ENCODE measurements around a stretch of chr7.

DNA sequence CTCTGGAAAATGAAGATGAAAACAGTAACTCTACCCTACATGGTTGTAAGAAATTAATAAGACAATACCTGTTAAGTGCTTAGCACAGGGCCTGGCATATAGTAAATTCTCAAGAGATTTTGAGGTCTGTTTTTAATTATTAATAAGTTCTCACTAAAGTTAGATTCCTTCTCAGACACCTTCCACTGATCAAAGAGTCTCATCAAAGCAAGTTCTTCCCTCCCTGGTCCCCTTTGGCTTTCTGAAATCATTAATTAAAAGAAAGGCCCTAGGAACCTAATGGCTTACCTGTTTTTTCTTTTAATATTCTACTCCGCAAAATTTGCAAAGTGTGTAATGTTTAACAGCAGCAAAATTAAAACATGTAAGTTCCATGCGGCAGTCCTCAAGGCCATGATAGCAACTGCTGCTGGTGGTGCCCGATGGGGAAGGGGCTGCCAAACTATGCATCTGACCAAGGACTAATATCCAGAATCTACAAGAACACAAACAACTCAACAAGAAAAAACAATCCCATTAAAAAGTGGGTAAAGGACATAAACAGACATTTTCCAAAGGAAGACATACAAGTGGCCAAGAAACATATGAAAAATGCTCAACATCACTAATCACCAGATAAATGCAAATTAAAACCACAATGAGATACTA lies 4.7 kb downstream of the TMEM140 start:
- PRO-cap, result no peak
- RAMPAGE, long total RNA, 4 experiments, result no peak in any of the 4 experiments

DNA sequence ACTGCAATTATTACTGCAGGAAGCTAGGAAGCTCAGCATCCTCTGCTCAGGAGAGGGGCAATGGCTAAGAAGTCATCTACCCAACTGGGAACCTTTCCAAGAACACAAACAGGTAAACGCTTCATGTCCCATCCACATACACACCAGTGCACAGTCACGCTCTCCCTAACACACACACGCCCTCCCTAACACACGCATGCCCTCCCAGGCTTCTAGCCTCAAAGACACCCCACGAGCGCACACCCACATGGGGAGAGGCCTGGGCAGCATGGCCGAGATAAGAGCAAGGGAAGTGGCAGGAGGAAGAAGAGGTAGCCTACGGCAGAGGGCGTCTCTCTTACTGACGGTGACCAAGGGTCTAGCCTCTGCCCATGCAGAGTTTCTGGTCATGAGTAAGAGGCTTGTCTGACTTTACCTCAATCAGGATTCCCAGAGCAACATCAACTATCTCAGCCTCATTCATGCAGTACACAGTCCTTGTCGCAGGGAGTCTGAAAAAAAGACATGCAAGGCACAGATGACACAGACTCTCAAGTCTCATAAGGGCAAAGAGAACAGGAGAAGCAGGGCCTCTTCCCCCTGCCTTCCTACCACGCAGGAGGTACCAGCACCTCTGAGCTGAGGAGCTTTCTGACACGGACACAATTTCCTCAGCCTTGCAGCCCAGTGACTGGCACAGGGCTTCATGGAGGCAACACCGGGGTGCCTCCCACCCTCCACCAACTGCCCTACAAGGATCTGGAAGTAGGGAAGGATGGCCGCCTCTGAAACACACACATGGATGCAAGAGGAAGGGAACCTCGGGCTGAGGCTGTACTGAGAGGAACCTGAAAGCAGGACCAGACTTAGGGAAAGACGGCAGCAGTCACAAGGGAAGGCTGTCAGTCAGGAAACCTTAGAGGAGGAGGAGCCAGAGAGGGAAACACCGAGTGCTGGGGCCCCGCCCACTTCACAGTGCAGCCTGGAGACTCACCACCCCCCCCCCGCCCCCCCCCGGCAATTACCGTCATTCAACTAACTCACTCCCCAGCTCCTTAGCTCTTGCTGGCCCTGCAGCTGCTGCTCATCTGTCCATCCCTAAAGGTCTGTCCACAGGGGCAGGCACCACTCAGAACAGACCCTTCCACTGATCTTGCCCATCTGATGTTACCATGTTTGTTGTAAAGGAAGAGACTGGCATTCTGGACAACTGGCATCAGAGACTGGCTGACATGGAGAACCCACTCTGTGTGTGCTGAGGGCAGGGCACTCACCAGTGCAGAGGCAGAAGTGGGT lies 2.8 kb downstream of the CYREN start:
- PRO-cap, result no peak
- RAMPAGE, long total RNA, 4 experiments, result no peak in any of the 4 experiments

DNA sequence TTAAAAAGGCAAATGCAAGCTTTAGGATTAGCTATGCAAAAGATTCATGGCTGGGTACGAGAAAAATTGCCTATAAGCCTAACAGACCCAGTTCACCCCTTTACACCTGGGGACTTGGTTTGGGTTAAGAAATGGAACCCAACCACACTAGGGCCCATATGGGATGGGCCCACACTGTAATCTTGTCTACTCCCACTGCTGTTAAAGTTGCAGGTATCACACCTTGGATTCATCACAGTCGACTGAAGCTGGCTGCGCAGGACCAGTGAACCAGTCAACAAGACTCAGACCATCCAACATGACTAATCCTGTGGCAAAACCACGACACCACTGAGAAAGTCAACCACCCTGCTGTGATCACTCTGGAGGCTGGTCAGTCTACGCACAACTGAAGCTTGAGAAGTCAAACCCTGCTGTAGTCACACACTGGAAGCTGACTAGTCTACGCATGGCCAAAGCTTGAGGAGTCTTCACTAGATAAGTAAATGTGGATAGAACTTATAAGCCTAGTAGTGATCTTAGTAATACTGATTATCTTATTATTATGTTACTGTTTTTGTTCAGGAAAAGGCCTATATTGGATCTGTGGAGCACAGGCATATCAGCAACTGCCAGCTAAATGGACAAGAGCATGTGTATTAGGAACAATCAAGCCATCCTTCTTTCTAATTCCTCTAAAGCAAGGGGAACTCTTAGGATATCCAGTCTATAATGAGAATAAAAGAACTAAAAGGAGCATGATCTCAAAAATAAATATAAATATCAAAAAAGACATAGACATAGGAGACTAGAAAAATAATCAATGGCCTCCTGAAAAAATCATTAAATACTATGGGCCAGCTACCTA lies 9.7 kb upstream of the CYREN start:
- PRO-cap, result no peak
- RAMPAGE, long total RNA, 4 experiments, result no peak in any of the 4 experiments

DNA sequence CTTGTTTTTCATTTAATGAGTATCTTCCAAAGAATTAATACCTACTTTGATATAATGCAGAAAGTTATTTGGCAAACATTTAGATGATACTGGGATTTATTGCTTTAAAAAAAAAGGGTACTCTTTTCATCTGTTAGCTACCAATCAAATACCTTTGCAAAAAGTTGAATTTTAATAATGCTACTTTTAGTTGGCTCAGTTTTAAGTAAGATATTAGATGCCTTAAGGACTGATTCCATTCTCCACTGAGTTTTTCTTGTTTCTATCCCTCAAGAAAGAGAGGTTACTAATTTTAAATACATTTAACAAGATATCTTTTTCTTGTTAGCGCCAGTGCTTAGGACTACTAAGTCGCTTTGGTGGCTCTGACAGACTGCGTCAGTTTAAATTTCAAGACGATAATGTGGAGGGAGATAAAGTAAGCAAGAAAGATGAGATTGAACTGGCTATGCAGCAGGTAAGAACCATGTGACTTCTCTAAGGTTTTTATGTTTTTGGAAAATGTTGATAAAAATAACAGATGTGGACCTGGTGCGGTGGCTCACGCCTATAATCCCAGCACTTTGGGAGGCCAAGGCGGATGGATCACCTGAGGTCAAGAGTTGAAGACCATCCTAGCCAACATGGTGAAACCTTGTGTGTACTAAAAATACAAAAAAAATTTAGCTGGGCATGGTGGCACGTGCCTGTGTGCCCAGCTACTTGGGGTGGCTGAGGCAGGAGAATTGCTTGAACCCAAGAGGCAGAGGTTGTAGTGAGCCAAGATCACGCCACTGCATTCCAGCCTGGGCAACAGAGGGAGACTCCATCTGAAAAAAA lies 24.5 kb upstream of the STMP1 start:
- PRO-cap, result no peak
- RAMPAGE, long total RNA, 4 experiments, result no peak in any of the 4 experiments

DNA sequence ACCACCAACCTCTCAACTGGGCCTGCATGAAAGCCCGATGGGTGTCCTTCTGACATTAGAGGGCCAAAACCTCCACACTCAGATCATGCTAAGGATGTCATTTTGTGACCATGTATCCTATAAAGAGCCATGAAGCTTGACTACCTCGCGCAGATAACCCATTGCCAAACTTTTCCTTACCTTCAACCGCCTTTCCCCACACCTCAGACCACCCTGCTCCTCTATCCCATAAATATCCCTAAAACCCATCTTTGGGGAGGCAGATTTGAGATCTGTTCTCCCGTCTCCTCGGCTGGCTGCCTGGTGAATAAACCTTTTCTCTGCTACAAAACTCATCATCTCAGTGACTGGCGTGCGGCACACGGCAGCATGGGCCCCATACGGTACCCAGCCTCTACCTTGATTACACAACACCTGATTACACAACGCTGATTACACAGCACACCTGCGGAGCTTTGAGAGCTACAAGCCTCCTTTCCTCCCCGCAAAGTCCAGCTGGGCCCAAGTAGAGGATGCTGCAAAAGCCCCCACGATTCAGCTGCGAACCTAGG lies 633 bp upstream of the STMP1 start:
- PRO-cap, result no peak
- RAMPAGE, long total RNA, 4 experiments, result no peak in any of the 4 experiments

- PRO-cap, result no peak
- RAMPAGE, long total RNA, 4 experiments, result no peak in any of the 4 experiments
Measured at GRCh38 chr7:135841849-135842048, 93.1 kb upstream of the FAM180A start.

GRCh38 chr7:135927116-135927685 lies 50.0 kb downstream of the MTPN start:
- PRO-cap, result no peak
- RAMPAGE, long total RNA, 4 experiments, result no peak in any of the 4 experiments

- PRO-cap, result no peak
- RAMPAGE, long total RNA, 4 experiments, result no peak in any of the 4 experiments
Measured at GRCh38 chr7:135927686-135928634, 49.2 kb downstream of the MTPN start.

DNA sequence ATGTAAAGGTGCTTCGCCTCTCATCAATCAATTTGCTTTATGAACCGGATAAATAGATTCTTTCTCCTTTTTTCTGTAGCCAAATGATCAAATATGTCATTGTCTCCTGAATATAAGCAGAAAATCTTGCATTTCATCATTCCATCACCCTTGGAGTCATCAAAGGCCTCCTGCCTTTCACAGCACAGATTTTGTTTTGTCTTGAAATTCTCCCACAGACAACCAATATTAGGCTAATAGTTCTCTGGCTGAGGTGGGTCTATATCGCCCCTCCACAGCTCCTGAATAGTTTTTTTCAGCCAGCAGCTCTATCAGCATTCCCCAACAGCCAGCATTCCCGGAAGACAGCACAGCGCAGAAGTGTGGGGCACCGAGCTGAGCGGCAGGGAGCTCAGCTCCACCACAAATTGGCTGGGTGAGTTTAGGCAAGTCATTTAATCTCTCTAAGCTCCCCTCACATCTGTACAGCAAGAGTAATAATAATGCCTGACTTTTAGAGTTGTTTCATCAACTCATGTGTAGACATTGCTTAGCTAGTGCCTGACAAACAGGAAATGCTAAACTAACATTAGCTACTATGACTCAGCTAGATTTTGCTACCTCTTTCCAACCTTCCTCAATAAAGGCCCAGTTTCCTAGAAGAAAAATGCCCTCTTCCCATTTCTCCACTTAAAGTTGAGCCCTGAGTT lies 247.8 kb upstream of the PTN start:
- PRO-cap, result no peak
- RAMPAGE, long total RNA, 4 experiments, result no peak in any of the 4 experiments

DNA sequence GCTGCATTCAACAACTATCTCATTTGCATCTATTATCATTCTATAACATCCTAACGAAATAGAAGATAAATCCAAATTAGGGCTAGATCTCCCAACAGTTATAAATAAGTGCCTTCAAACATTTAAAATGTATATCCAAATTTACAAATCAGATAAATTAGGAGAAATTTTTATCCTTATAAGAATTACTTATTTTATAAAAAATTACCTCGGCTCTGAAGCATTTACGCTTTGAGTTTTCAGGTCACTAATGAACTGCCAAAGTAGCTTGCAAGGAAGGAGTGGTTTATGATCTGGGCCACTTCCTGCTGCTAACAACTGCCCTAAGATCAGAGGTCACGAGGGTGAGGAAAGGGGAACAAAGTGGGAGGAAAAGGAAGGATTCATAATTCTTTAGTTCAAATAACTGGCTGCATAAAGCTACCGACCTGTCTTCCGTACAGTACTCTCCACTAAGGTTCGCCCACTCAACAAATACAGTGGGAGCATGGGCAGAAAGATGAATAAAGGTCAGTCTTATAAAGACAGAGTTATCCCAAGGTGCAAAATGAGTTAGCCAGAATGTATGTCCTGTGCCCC lies 66.1 kb downstream of the CREB3L2 start:
- PRO-cap, result no peak
- RAMPAGE, long total RNA, 4 experiments, result no peak in any of the 4 experiments

DNA sequence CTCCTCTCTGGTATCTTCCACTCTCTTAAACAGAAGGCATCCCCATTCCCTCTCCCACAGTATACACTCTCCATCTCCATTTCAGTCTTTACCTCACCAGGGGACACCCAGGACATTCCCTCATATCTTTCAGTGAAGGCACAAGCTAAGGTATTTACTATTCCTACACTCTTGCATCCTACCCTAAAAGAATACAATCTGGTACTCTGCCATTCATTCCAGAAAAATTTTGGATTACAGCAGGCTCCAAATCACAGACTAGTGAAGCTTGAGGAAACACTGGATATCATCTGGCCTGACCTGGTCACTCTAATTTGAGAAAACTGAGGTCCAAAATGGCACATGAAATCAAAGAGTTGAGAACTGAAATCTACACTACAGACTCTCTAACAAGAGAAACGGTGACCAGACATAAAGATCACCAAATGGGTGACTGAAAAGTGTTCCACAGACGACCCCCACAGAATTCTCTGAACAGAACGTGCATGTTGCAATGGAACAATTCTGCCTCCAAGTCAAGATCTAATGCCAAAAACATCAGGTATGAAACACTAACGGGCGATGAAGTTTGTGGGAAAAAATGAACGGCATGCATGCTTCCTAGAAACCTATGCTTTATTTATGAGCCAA lies 61.6 kb downstream of the CREB3L2 start:
- PRO-cap, result no peak
- RAMPAGE, long total RNA, 4 experiments, result start-site peak on the minus strand in 1 of 4 experiments, centred at position 191 of the sequence, 6 reads per replicate

GRCh38 chr7:137950777-137951398 lies 51.0 kb downstream of the CREB3L2 start:
- PRO-cap, result no peak
- RAMPAGE, long total RNA, 4 experiments, result no peak in any of the 4 experiments

GRCh38 chr7:137987765-137988273 lies 14.1 kb downstream of the CREB3L2 start:
- PRO-cap, result no peak
- RAMPAGE, long total RNA, 4 experiments, result no peak in any of the 4 experiments

- PRO-cap, result no peak
- RAMPAGE, long total RNA, 4 experiments, result no peak in any of the 4 experiments
Measured at GRCh38 chr7:137992244-137993375, 9.3 kb downstream of the CREB3L2 start.

GRCh38 chr7:137998775-137999203 lies 3.1 kb downstream of the CREB3L2 start:
- PRO-cap, result no peak
- RAMPAGE, long total RNA, 4 experiments, result no peak in any of the 4 experiments

- PRO-cap, result no peak
- RAMPAGE, long total RNA, 4 experiments, result no peak in any of the 4 experiments
Measured at GRCh38 chr7:138727732-138728104, 26.6 kb upstream of the SVOPL start.

GRCh38 chr7:139033627-139034213 lies 2.1 kb downstream of the ZC3HAV1L start:
- PRO-cap, result no peak
- RAMPAGE, long total RNA, 4 experiments, result no peak in any of the 4 experiments

DNA sequence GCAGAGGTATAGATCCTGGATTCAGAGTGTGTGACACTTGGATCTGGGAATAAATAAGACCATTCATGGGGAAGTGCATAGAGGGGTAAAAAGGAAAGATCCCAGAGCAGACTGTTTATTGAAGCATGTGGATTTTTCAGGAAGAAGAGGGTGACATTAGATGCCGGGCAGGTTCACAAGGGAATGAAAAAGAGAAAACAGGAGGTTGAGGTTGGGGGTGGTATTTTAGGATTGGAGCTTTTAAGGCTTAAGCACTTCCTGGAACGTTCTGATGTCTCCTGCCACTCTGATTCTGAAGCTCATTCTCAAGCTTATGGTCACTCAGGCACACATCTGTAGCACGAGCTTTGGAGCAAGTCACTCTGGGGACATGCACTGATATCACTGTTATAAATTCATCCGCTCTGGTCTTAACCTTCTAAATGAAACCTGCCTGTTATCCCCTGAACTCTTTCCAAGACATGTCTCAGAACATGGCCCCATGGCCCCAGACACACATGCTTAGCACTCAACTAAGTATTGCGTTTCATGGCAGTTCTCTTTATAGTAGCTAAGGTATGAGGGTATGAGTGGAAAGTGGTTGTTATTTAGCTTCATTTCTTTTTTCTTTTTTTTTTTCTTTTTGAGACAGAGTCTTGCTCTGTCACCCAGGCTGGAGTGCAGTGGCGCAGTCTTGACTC lies 5.9 kb upstream of the ZC3HAV1L start:
- PRO-cap, result no peak
- RAMPAGE, long total RNA, 4 experiments, result no peak in any of the 4 experiments

DNA sequence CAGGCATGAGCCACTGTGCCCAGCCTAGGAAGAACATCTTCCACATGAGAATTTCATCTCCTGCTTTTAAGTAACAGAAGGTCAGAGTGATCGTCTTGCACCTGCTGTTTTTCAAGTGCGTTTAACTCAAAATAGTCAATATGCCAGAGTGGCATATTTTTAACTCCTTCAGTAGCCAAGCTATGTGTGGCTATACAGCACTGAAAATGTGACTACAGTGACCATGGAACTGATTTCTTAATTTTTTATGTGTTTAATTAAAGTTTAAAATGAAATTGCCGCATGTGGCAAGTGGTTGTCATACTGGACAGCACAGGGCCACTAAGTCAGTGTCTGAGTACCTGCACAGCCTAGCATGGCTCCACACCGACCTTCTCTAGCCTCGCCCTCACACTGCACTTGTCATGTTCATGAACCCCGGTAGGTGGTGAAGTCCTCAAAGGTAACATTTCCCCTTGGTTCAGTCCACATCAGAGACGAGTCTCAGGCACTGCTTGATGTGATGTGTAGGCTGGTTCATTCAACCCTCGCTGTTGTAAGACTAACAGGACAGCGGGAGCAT lies 32.6 kb upstream of the ZC3HAV1L start:
- PRO-cap, result no peak
- RAMPAGE, long total RNA, 4 experiments, result no peak in any of the 4 experiments

DNA sequence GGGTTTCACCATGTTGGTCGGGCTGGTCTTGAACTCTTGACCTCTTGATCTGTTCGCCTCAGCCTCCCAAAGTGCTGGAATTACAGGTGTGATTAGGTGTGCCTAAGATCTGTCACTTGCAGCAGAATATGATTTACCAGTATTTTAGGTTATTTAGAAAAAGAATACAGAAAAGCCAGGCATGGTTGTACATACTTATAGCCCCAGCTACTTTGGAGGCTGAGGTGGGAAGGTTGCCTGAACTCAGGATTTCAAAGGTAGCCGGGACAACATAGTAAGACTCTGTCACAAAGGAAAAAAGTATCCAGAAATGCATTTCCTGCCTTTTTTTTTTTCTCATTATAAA lies 19.3 kb downstream of the LUC7L2 start:
- PRO-cap, result no peak
- RAMPAGE, long total RNA, 4 experiments, result no peak in any of the 4 experiments

Measured in gastroesophageal sphincter (tissue), 4 donors.